ENCODE results near the genes C12orf40, GXYLT1, IRAK4, DBX2 and SCAF11.

DNA sequence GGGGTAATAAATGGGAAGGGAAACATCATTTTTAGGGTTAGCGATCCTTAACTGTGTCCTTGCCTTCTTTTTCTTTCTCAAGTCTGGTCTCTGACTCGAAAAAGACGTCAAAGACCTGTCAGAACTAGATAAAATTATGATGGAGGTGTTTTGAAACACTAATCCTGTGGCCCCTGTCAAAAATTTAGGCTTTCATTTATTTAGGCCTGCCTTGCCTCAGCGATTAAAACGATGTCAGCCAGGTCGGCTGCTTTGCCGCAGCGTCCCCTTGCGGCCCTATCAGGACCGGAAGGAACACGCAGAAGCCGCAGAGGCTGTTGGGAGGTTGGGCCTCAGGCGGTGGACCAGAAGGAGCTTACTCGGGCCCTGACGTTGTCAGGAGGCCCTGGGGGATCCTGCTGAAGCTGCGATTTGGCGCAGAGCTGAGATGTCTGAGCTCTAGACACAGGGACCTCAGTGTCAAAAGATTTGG, at the start of gene C12orf40:
TSS of gene C12orf40 (plus strand) at position 323 of the 472 bp plus-strand sequence.
- RRBS = no CpG with 5 or more reads among the region's 17 CpGs

DNA sequence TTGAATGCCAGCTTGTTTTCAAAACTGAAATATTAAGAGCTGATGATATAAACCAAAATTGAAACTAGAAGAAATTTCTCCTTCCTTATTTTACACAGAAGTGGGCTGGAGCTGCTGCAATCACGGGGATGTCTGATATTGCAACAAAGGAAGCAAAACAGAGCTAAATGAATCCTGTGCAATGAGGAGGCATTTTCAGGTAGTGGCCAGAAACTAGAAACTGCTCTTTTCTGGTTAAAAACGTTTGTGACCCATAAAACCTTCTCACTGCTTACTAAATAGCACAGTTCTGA, 16.1 kb upstream of the LRRK2 start:
- RRBS = no CpG with 5 or more reads among the region's 2 CpGs

DNA sequence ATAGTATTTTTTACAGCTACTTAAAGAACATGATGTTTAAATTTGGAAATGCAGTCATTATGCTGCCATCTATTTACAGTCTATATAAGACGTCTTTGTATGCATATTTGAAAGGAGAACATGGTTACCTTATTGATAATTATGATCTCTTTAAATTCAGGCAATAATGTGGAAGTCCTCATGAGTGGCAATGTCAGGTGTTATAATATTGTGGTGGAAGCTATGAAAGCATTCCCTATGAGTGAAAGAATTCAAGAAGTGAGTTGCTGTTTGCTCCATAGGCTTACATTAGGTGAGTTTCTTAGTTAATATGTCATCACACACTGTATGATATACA, 18.6 kb downstream of the LRRK2 start:
- RRBS = no CpG with 5 or more reads among the region's 1 CpG

DNA sequence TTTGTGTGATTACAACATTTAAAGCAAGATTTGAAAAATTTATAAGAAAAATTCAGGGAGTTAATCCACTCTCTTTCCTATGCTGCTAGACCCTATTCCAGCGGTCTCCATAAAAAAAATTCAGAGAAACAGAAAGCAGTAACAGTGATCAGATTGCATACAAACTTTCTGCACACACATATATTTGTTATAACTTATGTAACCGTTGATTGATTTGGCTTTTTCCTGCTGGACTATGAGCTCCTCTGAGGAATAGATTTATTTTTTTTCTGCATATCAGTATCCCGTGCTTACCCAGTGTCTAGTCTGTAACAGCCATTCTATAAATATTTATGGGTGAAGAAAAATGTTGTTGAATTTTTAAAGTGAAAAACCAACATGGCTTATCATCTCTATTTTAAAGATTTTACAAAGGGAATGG, 68.2 kb downstream of the LRRK2 start:
- RRBS = no CpG with 5 or more reads among the region's 3 CpGs

GRCh38 chr12:41932245-41933070, 212.2 kb downstream of the GXYLT1 start:
- RRBS = 2% methylated on average over 19 of the region's 45 CpGs

DNA sequence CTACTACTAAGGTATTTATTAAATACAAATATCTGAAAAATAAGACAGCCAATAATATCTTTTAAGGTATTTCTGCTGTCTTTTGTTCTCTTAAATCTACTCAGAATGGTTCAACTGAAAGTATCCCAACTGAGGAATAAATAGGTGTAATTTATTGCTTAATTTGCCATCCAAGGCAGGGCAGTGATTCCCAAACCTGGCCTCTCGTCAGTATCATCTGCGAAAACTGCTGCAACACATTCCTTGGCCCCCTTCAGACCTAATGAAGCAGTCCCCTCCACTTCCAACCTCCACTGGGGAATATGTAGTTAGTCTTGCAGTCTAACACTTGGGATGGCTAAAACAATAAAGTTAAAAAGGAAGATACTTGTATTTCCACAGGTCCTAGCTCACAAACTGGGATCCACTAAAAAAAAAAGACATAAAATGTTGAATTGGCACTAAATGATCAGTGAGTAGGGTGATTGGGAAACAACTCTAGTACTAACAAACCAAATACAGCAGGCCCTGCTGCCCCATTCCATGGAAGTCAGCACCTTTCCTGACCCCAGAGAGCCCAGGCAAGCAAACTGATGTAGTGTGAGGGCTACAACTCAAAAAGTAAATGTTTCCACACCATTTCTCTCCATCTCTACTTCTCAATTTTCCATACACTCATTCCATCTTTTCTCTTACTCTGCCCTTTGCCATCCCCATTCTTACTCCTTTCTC, 60.9 kb downstream of the GXYLT1 start:
- RRBS = no CpG with 5 or more reads among the region's 2 CpGs

GRCh38 chr12:42144175-42145150, at the start of gene GXYLT1:
TSS of gene GXYLT1 (minus strand) at chr12:42144874.
- RRBS = 1% methylated on average over 43 of the region's 127 CpGs

GRCh38 chr12:42464702-42465396, 124.7 kb downstream of the PRICKLE1 start:
- RRBS = no CpG with 5 or more reads among the region's 15 CpGs

GRCh38 chr12:43272258-43272819, 279.7 kb downstream of the ADAMTS20 start:
- RRBS = no CpG with 5 or more reads among the region's 3 CpGs

- RRBS = under 1% methylated on average over 8 of the region's 48 CpGs
These were observed at the start of gene IRAK4 for GRCh38 chr12:43758829-43759539. TSS of gene IRAK4 (plus strand) at chr12:43758951.

- RRBS = no CpG with 5 or more reads among the region's 3 CpGs
These were observed 165.6 kb downstream of the TMEM117 start for GRCh38 chr12:44001330-44002020.

GRCh38 chr12:44834936-44835436, 41.1 kb downstream of the NELL2 start:
- RRBS = no CpG with 5 or more reads among the region's 9 CpGs

DNA sequence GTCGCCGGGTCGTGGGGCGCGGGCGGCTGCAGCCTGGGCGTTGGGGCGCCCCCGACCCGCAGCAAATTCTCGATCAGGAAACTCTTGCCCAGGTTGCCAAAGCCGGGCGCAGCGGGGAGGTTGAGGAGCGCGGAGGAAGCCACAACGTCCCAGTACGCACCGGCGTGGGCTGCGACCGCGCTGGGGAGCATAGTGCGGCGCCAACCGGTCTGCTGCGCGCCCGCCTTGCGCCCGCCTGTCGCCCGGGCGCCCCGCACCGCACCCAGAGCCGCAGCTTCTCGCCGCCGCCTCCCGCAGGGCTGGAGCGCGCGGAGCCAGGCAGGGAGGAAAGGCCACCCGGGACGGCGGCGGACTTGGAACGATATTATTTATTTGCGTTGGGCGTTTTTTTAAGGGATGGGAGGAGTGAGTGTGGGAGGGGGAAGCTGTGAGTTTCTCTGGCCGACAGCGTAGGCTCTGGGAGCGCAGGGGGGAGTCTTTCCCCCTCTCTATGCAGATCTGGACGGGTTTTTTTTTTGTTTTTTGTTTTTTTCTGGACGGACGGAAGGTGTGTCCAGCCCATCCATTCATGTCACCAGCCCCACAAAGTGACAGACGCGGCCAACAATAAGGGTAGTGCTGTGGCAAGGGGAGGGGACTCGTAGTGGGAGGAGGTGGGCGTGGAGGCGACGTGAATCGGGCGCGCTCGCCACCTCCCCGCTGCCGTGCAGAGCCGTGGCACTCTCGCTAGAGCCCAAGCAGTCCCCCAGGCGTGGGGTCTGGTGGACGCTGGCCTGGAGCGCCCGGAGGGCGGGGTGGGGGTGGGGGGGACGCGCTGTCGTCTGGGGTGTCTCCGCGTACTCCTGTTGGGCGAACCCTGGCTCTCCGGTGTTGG, at the start of gene DBX2:
TSS of gene DBX2 (minus strand) at position 363 of the 874 bp plus-strand sequence.
- RRBS = 3% methylated on average over 46 of the region's 83 CpGs

DNA sequence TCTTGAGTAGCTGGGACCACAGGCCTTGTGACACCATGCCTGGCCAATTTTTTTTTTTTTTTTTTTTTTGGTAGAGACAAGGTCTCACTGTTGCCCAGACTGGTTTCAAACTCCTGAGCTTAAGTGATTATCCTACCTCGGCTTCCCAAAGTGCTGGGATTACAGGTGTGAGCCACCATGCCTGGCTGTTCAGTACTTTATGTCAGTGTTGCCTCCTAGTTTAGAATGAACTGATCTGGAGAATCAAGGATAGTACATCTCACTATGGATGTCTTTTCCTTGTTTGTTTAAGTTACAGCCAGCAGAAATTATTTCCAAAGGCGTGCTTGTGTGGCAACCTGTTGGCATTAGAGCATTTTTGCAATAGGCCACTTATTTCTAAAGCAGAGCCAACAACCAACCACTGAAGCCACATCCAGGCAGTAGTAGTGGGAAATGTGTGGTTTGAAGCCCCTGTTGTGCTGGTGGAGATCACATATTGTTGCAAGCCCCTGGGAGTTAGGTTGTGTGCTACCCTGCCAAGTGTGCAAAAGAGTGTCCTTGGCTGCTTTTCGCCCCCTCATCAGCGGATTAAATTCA, 3.7 kb downstream of the ANO6 start:
- RRBS = no CpG with 5 or more reads among the region's 4 CpGs

GRCh38 chr12:45232479-45233358, 16.8 kb downstream of the ANO6 start:
- RRBS = no CpG with 5 or more reads among the region's 8 CpGs

DNA sequence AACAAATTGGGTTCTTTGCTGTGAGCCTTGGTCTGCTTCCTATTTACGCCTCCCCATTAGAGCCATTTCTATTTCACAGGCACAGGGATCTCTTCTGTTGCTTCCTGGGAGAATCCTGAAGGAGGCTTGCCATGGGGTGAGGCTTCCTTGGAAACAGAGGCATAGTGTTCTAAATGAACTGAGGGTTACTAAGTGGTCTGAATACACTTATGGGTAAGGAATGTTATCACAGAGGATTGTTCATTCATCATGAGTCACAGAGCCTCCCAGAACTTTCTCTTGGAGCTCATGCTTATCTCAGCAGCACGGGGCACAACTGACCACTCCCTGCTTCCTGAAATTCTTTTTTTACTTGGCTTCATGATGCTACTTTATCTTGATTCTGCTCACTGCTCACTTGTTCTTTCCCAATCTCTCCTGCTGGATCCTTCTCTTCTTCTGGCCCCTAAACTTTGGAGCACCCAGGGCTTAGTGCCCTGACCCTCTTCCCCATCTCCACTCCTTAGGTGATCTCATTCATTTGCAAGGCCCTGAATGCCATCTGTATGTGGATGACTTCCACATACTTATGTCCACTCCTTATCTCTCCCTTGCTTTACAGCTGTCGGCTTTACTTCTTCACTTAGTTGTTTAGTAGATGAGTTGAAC, 57.9 kb downstream of the ANO6 start:
- RRBS = no CpG with 5 or more reads among the region's 3 CpGs

DNA sequence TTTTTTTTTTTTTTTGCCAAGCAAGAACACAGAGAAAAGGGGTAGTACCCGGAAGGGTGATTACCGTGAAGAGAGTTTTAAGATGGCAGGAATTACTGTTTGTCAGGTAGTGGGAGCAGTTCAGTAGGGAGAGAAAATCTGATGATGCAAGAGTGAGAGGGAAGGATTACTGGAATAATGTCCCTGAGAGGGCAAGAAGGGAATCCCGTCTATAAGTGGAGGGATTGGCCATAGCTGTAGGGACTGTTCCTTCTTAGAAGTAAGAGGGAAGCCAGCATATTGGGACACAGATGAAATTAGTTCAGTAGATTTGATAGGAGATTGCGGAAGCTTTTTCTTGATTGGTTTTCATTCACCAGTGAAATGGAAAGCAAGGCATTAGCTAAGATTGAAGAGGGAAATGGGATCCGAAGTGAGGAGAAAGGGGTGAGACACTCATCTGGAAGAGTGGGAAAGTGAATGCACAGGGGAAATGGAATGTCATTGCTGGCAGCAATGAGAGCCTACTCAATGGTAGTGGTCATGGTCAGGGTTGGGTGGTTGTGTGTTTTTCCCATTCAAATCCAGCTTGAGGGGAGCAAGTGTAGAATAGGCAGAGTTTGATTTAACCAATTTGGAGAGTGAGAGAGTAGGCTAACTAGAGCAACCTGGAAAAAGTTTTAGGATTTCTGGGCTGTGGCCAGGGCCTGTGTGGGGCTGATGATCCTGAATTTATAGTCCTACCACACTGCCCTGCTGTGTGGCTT, 92.3 kb downstream of the ANO6 start:
- RRBS = no CpG with 5 or more reads among the region's 5 CpGs

DNA sequence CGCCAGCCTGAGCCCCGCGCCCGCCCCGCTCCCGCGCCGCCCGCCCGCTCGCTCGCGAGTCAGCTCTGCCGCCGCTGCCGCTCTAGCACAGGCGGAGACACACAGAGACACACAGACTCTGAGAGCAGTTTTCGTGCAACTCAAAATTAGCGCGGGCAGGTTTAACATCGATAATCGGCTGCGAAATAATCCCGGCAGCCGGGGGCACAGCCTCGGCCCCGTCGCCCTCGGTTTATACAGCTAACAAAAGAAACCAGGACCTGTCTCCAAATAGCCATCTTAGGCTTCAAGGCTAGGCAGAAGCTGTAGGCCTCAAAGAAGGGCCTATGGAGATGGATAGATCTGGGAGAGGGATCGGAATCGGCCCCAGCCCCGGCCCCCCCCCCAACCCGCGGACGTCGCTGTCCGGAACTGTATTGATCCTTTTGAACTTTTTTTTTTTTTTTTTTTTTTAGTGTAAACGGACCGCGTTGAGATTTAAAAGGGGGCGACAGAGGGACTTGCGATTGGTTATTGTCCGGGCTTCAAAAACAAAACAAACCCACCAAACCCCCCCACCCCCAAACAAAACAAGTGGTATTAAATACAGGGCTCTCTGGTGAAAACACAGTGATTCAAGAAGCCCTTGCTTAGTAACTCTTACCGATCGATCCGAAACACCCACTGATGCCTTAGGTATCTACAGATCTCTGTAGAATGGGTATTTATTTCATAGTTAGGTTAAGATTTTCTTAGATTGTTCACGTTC, 1.1 kb downstream of the ARID2 start:
- RRBS = 2% methylated on average over 4 of the region's 47 CpGs

GRCh38 chr12:45990169-45990775, at the start of gene SCAF11:
TSS of gene SCAF11 (minus strand) at chr12:45990574.
- RRBS = 2% methylated on average over 20 of the region's 61 CpGs

DNA sequence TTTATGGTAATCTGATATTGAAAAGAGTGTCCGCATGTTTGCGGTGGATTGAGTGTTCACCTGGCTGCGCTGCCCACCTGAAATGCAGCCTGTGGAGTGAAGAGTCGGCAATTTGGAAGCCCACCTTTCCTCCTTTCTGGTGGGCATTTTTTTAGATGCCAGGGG, 549 bp upstream of the SCAF11 start:
- RRBS = no CpG with 5 or more reads among the region's 4 CpGs

Measured in Ishikawa (cell line).